NT2/D1 (cell line): ENCODE measurements around a stretch of chr3.

GRCh38 chr3:112811787-112812434 is 34.8 kb downstream of the CD200R1L start:
- RRBS, 2 experiments, result no CpG with 5 or more reads among the region's 8 CpGs

GRCh38 chr3:113221951-113222447 is 10.6 kb downstream of the BOC start:
- RRBS, 2 experiments, result no CpG with 5 or more reads among the region's 4 CpGs

DNA sequence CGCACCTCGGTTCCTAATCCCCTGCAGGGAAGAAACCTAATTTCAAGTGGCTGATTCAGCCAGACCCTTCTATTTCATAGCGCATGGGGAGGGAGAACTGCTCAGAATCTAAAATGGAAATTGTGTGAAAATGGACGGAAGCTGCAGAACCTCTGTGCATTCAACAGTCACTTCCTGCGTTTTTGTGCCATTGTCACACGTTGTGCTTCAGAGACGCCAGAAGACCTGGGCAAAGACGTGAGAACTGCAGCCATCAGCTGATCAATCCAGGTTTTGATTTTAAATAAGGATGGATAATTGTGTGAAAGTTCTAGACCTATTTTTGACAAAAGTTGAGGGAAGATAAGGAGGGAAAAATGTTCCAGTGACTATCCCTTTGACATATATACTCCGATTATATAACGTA is 1.2 kb downstream of the SIDT1 start:
- RRBS, 2 experiments, result no CpG with 5 or more reads among the region's 10 CpGs

DNA sequence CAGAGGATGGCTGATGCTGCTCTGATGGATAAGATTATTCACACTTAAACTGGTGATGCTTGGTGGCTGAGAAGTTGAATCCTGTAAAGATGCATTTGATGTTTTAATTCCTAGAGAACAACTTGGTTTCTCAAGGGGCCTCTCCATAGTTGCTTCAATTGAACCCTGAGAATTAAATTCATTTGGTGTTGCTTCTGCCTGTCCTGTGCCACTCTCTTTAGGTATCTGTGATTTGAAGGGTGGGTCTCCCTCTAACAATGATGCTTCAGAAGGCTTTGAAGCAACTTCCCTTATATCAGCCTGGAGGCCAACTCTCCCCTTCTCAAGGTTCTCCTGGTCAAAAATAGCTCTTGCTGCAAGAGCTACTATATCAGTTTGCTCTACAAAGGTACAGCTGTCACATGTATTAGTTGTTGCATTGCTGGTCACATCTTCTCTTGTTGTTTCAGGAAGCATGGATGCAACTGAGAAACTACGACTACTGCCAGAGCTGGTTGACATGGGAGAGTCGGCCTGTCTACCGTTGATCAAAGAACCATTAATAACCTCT is 38.4 kb downstream of the USF3 start:
- RRBS, 2 experiments, result no CpG with 5 or more reads among the region's 3 CpGs

DNA sequence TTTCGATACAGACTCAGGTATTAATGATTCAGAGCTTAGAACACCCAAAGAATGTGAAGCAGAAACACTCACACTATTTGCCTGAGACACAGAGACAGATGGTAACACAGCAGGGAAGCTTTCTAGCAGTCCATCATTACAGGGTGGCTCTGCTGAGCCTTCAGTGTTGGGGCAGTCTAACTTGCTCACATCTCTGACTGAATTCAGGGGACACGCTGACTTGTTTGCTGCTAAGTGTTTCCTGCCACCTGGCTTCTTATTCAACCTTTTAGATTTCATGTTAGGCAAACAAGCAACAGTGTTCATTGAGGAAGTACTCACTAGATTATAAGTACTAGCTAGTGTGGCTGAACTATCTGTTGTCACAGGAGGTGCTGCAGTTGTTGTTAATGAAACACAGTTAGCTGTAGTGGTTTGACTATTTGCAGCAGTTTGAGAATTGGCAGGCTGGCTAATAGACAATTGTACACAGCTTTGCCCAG is 37.4 kb downstream of the USF3 start:
- RRBS, 2 experiments, result no CpG with 5 or more reads among the region's 2 CpGs

DNA sequence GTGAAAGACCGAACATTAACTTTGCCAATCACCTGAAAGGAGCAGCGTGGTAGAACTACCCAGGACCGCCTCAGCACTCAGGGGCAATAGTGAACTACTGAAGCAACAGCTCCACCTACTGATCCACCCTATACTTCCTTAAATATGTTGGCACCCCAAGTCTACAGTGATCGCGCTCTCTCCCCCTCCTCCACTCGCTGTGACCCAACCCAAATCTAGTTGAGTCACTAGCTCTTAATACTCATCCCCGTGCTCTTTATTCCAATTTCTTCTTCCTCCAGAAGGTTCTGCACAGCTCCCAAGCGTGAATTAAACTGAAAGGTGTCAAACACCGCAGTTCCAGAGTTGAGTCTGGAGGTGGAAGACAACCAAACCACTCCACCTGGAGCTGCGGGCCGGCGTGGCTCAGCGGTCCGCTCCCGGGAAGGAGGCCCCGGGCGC is 829 bp downstream of the NAA50 start:
- RRBS, 2 experiments, result 0 to 2% methylated on average over 2 of the region's 17 CpGs

GRCh38 chr3:114290850-114291200 is 3.0 kb upstream of the TIGIT start:
- RRBS, 2 experiments, result no CpG with 5 or more reads among the region's 9 CpGs

DNA sequence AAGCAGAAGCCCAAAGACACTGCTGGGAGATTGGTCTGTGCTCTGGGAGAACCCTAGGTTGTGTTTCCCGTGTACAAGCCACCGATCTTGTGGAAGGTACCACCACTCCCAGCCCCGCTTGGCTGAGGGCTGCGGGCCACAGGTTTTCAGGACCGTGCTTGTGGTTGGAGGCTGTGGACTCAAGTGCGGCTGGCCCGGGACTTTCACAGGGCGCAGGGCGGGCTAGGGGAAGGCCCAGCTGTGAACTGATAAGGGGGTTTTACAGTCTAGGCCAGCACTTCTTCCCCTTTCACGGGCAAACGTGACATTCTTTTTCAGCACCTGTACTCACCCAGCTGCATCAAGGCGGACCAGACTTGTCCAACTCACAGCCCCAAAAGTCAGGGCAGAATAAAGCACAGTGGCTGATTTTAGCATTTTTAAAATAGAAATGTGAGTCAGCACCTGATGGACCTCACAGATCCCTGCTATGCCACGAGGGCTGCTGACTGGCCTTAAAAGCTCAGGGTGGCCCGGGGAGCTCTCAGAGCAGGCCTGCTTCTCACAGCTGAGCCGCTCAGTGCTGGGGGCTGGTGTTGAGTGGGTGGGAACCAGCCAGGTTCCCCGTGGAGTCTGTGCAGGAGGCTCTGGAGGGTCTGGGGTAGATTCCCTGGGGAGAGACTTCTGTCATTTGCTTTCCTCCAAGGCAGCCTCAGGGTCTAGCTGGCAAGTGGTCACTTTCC is 2.5 kb upstream of the TIGIT start:
- RRBS, 2 experiments, result no CpG with 5 or more reads among the region's 16 CpGs

GRCh38 chr3:114410332-114410783 is 116.5 kb downstream of the TIGIT start:
- RRBS, 2 experiments, result no CpG with 5 or more reads among the region's 4 CpGs

GRCh38 chr3:114419052-114419325 is 125.2 kb downstream of the TIGIT start:
- RRBS, 2 experiments, result no CpG with 5 or more reads among the region's 5 CpGs

DNA sequence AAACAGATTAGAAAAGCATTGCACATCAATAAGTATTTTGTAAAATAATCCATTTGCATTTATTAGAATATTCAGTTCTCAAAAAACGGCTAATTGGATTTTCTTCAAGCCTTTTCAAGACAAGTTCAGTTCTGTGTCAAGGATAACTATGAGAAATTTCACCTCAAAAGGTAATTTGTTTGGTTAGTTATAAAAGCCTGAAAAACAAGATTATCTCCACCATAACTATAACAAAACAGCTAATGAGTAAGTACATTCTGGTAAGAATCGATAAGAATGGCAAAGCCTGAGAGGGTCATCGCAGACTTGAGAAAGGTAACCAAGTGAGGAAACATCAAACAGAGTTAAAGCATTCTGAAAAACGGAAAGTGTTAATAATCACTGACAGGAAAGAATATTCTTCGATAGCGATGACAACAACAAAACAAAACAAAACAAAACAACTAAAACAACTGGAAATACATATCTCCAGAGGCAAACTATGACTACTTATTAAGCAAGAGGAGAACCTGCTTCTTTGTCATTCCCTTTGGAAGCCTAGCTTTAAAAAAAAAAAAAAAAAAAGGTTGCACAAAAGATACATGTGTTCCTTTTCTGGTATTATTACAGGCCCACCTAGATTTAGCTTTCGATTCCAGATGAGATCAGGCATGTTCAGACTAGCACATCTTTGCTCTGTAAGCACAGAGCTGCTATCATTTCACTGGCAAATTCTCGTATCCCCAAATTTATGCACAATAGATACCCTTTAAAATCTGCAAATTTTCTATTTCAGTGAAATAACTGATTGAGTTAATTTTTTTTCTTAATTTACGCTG is 155.5 kb downstream of the TIGIT start:
- RRBS, 2 experiments, result no CpG with 5 or more reads among the region's 9 CpGs

GRCh38 chr3:114611992-114612441 is 318.2 kb downstream of the TIGIT start:
- RRBS, 2 experiments, result no CpG with 5 or more reads among the region's 3 CpGs

GRCh38 chr3:114745740-114746349 is 401.2 kb downstream of the ZBTB20 start:
- RRBS, 2 experiments, result no CpG with 5 or more reads among the region's 3 CpGs

GRCh38 chr3:114836826-114837440 is 310.2 kb downstream of the ZBTB20 start:
- RRBS, 2 experiments, result no CpG with 5 or more reads among the region's 2 CpGs

DNA sequence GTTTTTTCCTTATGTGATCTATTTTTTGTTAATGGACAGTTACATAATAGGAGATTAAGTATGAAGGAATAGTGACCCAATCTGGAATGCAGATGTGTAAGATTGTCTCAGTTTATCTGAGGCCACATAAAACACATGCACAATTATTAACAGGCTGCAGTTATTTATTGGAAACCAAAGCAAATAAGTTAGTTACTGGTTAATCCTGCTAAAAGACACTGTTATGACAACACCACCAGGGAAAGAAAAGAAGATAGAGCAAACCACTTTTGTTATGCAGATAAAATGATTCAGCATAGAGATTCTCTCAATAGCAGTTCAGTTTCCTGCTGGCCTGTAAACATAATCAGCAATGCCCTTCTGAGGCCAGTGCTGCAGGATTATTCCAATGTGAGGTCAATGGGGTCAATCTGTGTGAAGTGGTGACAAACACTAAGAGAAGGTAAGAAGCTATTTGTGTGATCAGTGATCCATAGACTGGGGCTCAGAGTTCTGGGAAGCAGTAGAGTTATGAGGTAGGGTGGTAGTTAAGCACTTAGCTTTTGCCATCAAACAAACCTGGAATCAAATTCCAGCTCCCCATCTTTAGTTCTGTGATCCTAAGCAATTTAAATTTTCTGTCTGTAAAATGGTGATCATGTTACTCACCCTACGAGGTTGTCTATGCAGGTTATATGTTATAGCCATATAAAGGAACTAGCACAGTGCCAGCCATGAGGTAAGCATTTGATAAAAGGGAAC is 244.3 kb downstream of the ZBTB20 start:
- RRBS, 2 experiments, result no CpG with 5 or more reads among the region's 1 CpG

DNA sequence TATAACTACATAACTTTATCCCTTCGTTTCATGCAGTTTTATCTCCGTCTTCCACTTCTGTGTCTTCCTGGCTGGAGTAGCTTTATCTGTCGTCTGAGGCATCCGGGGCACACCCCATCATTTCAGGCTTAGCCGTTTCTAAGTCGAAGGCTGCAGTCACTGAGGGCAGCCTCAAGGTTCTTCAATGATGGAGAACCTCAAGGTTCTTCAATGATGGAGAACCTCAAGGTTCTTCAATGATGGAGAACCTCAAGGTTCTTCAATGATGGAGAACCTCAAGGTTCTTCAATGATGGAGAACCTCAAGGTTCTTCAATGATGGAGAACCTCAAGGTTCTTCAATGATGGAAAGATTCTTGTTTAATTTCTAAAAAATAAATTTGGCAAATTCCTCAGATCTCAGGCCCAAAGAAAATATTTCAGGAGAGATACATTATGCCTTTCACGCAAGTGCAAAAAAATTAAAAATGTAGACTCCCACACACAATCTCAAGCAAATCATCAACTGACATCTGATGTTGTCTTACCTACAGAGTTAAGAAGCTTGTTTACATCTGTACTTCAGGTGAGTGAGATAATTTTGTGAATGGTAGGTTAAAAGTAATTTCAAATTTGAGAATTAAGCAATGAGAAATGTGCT is 218.8 kb downstream of the ZBTB20 start:
- RRBS, 2 experiments, result no CpG with 5 or more reads among the region's 7 CpGs

DNA sequence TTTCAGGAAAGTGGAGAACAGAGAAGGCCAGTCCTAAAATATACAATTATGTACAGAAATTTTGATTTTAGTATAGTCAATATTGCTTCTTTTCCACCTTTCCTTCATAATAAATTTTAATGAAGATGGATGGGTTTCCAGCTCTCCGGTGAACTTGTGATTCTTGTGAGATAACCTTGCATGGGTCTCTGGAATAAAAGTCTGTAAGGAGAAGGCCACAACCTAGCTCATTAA is 21.5 kb upstream of the ZBTB20 start:
- RRBS, 2 experiments, result no CpG with 5 or more reads among the region's 1 CpG

DNA sequence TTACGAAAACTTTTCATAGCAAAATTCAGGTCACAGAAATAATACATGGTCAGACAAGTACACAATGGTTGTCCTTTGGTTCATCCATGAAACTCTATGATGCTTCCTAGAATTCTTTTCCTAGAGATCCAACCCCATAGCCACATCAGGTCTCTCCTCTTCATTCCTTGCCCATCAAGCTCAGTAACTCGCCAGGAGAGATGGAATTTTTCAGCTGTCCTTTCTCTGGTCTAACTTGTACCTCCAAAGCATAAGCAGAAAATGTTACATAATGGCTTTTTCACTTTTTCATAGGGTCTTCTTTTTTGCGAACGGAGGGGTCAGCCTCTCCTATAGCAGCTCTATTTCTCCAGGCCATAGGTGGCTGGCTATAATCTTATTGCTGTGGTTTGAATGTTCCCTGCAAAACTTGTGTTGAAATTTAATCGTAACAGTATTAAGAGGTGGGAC is 34.7 kb downstream of the LSAMP start:
- RRBS, 2 experiments, result no CpG with 5 or more reads among the region's 5 CpGs

DNA sequence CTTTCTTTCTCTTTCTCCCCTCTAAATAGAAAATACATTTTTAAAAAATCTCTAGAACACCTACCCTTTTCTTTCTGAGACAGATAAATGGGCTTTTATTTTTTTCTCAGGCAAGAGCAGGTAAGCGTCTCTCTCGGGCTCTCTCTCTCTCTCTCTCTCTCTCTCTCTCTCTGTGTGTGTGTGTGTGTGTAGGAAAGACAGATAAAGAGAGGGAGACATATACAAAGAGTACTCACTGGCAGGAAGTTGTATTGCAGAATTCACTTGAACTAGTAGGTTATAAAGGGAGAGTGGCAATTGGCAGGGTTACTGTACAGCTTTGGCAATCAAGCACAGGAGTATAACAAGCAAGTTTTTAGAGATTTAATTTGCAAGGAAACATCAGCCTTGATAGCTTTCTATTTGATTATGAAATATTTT is 118.1 kb upstream of the LSAMP start:
- RRBS, 2 experiments, result no CpG with 5 or more reads among the region's 2 CpGs